Heart (tissue), 3 donors: ENCODE data around the gene TAF4.

- RAMPAGE, long total RNA, 2 experiments: no peak in any of the 2 experiments
Measured at GRCh38 chr20:59019633-59019875, 325 bp downstream of the TUBB1 start.

DNA sequence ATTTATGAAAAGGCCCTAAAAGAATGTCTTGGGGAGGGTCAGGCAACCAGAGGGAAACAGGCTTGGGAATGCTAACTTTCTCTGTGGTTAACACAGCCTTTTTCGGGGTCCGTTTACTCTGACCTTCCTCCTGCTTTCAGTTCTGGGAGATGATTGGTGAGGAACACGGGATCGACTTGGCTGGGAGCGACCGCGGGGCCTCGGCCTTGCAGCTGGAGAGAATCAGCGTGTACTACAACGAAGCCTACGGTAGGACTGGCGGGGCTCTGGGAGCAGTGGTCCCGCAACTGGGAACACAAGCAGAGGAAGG, 3.4 kb downstream of the TUBB1 start:
- RAMPAGE, long total RNA, 2 experiments: no peak in any of the 2 experiments

DNA sequence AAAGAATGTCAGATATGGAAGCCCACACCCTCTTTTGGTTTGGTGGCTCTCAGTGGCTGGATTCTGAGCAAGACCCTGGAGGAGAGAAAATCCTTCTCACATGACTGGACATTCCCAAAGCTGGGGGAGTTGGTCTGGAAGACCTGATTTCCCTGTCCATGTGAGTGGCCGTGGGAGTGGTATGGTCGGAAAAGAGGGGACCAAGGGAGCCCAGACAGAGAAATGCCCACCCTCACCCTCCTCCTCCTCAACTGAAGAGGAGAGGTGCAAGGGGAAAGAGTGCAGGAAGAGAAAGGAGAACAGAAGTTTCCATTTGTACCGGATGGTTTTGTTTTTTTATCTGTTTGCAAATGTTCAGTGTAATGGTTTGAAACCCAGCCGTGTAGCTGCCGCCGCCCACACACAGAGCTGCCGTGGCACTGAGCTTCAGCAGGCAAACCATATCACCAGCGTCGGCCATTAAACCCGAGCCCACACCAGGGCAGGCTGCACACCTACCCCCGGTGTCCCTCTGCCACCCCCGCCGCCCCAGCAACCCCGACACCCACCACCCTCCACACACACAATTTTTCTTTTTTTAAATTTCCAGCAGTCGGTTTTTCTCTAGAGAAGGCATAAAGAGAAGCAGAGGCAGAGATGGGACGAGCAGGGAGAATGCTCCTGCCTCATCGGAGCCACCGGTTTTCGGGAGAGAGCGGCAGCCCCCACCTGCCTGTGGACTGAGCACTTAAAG, 17.8 kb upstream of the ZNF831 start:
- RAMPAGE, long total RNA, 2 experiments: no peak in any of the 2 experiments

GRCh38 chr20:59151624-59152257, 11.9 kb upstream of the ZNF831 start:
- RAMPAGE, long total RNA, 2 experiments: no peak in any of the 2 experiments

- RAMPAGE, long total RNA, 2 experiments: no peak in any of the 2 experiments
Measured at GRCh38 chr20:60792353-60792782, 459.7 kb upstream of the CDH4 start.

- RAMPAGE, long total RNA, 2 experiments: no peak in any of the 2 experiments
Measured at GRCh38 chr20:61531530-61531737, 279.4 kb downstream of the CDH4 start.

GRCh38 chr20:61659660-61660118, 406.0 kb downstream of the TAF4 start:
- RAMPAGE, long total RNA, 2 experiments: no peak in any of the 2 experiments

DNA sequence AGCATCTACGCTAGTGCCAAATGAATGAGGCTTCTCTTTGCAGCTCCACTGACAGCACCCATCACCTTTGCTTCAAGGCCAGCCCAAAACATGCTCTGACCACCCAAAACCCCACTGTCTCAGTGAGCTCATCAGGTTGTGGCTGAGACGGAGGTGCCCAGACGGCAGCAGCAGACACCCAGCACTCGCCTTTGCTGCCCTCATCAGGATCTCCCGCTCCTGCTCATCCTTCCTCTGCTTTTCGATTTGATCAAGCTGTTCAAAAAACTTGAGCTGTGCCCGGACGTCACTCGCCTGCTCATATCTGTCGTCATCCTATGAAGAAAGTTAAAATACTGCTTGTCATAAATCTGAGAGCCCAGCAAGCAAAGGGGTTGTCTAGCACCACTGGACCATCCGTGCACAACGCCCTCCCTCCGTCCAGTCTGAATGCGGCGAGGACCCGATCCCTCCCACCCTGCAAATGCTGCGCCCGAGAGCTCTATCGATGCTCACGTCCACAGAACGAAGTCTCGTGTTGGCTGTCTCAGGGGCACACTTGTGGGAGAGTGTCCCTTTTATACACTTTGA, 66.8 kb downstream of the TAF4 start:
- RAMPAGE, long total RNA, 2 experiments: no peak in any of the 2 experiments

- RAMPAGE, long total RNA, 2 experiments: no peak in any of the 2 experiments
Measured at GRCh38 chr20:62063437-62064711, 1.8 kb downstream of the TAF4 start.

DNA sequence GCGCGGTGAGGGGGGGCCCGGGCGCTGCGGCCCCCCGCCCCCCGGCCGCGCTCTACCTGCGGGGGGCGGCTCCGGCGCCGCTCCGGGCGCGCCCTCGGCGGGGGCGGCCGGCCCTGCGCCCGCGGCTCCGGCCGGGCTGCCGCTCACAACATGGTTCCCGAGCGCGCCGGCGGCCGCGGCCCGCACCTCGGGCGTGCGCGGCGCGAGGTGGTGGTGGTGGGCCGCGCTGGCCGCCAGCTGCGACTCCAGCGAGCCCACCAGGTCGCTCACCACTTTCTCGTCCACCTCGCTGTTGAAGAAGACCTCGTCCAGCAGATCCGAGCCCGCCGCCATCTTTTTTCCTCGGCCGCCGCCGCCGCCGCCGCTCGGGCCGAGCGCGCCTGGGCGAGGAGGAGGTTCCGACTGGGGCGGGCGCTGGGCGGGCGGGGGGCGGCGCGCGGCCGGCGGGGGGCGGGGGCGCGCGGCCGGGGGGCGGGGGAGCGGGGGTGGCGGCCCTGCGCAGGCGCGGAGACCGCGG, at the start of gene TAF4:
Gene TAF4 (minus strand): TSS at position 404 of the 517 bp plus-strand sequence.
- RAMPAGE, long total RNA, 2 experiments: no peak in any of the 2 experiments

DNA sequence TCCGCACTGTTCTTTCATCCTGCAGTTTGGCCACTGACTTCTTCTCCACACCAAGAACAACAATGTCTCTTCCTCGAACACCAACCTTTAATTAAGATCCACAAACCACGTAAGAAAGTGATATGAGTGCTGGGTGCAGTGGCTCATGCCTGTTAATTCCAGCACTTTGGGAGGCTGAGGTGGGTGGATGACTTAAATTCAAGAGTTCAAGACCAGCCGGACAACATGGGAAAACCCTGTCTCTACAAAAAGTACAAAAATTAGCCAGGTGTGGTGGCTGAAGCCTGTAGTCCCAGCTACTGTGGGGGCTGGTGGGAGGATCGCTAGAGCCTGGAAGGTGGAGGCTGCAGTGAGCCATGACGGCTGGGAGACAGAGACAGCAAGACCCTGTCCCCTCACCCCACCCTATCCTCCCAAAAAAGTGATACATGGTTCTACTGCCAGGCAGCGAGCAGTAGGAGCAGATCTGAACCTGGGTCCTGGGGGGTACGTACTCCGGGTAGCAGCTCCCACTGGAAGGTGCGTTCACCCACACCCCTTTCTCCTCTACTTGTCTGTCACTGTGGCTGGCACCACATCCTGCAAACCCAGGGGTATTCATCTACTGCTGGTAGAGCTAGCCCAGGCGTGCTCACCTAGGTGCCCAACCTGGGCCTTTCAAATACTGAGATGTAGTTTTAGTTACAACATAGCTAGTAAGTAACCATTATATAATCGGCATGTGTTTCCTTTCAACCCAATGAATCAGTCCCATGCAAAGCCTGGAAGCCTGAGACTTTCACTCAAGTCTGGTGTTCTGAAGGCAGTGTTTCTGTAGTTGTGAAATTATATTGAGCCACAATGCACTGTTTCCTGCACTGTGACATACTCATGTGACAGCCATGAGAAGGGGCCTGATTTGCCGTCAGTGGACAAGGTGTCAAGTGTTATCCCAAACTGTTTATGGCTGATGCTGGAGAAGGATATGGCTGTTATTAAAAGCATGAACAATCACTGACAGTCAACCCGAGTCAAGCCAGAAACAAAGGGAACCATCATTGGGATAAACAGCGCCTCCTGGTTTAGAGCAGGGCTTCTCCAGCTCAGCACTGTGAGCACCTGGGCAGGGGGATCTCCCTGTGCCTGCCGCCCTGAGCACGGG, 2.0 kb downstream of the PSMA7 start:
- RAMPAGE, long total RNA, 2 experiments: no peak in any of the 2 experiments

DNA sequence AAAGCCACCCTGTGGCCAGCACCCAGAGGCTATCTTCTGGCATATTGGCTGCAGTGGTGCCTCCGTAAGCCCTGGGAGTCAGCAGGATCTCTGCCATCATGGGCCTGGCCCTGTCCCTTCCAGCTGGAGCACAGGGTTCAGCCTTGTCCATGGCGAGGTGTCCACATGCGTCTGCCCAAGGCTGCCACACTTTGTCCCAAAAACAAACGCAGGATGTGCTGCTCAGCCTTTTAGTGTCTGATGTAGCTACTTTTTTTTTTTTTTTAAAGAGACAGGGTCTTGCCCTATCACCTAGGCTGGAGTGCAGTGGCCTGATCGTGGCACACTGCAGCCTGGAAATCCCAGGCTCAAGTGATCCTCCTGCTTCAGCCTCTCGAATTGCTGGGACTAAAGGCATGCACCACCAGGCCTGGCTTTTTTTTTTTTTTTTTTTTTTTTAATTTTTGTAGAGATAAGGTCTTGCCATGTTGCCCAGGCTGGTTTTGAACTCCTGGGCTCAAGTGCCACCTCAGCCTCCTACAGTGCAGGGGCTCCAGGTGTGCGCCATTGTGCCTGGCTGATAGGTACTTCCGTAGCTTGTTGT, 15.2 kb upstream of the MTG2 start:
- RAMPAGE, long total RNA, 2 experiments: no peak in any of the 2 experiments

- RAMPAGE, long total RNA, 2 experiments: no peak in any of the 2 experiments
Measured at GRCh38 chr20:62179470-62180144, 3.2 kb upstream of the MTG2 start.

GRCh38 chr20:62234830-62235526, 3.3 kb upstream of the OSBPL2 start:
- RAMPAGE, long total RNA, 2 experiments: start-site peak on the plus strand in 2 of 2 experiments, at chr20:62235032-62235154 at its widest, 114 to 456 reads per replicate

GRCh38 chr20:62321646-62321912, 18.8 kb downstream of the ADRM1 start:
- RAMPAGE, long total RNA, 2 experiments: no peak in any of the 2 experiments

GRCh38 chr20:62357044-62357619, 10.0 kb downstream of the LAMA5 start:
- RAMPAGE, long total RNA, 2 experiments: no peak in any of the 2 experiments

DNA sequence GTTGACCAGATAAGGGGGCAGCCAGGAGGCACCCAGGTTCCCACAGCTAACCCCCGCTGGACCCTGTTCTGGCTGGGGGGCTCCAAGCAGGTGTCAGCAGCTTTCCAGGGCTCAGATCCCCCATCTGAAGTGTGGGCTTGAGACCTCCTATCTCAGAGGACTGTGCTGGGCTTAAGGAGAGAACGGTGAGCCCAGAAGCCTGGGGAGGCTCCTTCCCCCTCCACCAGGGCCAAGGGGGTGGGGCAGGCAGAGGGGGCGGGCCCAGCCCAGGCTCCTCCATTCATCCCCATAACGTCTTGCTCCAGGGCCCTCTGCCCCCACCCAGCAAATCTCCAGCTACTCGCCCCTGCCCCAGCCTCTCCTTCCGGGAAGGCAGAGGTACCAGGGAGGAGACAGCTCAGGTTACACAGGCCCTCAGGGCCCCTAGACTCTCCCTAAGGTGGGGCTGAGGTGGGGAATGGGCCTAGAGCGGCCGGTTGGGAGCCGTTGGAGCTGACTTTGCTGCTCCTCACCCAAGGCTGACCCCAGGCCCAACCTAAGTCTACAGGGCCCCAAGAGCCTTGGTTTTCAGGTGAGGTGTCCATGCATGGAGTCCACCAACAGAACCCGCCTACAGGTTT, 1.3 kb downstream of the LAMA5 start:
- RAMPAGE, long total RNA, 2 experiments: no peak in any of the 2 experiments

- RAMPAGE, long total RNA, 2 experiments: no peak in any of the 2 experiments
Measured at GRCh38 chr20:62554245-62555216, 78.7 kb upstream of the GATA5 start.

DNA sequence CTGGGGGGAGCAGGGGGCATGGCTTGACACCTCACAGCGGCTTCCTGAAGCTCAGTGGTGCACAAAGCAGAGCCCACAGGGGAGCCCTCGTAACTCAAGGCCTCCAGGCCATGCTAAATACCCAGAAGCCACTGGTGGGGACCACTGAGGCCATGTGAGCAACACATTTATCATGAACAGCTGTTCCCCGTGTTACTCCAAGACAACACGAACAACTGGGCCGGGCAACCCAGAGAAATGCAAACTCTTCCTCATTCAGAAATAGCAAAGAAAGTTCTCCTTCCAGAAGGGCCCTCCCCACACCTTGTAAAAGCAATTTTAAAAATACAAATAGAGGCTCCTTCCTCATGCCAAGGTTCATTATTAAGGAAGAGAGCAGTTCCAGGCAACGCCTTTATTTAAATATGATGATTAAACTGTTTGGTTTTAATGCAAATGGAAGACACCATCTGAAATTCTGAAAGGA, 36.3 kb upstream of the SLCO4A1 start:
- RAMPAGE, long total RNA, 2 experiments: no peak in any of the 2 experiments

- RAMPAGE, long total RNA, 2 experiments: no peak in any of the 2 experiments
Measured at GRCh38 chr20:62638477-62639326, 3.6 kb upstream of the SLCO4A1 start.